Right cardiac atrium (tissue), 1 donor: ENCODE measurements around a stretch of chr5.

GRCh38 chr5:82165744-82166208 is 112.4 kb downstream of the RPS23 start:
- PRO-cap: no peak

DNA sequence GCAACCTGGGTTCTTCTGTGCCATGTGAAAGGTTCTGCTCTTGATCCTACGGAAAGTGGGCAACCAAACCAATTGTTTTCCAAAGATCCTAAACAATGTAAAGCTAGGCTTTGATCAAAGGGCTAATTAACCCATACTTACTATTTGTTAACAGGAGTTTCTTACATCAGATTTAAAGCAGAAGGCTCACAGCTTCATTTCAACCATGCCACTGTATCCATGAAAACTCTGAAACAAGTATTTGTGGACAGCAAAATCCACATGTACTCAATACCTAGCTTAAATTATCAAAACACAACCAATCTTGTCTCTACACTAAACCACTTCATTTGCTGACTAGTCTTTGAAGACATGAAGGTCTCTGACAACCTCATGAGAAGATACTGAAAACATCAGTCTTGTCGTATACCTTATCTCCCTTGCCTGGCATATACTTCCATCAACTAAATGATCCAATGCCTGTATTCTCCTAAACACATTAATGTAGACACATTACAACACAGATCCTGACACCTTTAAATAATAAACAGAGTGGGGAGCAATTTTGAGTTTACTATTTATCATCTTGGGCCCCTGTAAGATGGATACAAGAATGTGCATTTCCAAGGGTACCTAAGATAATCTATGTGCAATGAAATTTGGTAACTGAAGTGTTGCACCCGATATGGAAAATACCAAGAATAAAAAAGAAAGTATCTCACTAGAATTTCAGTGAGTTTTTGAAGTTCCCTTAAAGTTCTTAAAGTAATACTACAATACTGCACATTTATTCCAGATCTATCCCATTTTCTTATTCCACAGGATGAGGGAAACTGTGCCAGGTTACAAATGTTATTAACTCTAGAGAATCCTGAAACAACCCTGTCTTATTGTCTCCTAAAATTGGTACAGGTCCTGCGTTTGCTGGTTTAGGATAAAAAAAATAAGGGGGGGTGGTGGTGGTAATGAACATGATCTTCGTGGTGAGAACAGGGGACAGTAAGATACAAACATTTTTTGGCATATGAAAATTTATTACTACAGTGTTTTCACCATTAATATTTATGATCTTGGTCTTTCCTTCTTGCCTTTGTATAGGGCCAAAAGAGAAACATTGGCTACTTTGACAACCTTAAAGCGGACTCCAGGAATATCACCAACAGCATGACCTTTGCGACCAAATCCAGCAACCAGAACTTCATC is 2.7 kb downstream of the RPS23 start:
- PRO-cap: no peak

DNA sequence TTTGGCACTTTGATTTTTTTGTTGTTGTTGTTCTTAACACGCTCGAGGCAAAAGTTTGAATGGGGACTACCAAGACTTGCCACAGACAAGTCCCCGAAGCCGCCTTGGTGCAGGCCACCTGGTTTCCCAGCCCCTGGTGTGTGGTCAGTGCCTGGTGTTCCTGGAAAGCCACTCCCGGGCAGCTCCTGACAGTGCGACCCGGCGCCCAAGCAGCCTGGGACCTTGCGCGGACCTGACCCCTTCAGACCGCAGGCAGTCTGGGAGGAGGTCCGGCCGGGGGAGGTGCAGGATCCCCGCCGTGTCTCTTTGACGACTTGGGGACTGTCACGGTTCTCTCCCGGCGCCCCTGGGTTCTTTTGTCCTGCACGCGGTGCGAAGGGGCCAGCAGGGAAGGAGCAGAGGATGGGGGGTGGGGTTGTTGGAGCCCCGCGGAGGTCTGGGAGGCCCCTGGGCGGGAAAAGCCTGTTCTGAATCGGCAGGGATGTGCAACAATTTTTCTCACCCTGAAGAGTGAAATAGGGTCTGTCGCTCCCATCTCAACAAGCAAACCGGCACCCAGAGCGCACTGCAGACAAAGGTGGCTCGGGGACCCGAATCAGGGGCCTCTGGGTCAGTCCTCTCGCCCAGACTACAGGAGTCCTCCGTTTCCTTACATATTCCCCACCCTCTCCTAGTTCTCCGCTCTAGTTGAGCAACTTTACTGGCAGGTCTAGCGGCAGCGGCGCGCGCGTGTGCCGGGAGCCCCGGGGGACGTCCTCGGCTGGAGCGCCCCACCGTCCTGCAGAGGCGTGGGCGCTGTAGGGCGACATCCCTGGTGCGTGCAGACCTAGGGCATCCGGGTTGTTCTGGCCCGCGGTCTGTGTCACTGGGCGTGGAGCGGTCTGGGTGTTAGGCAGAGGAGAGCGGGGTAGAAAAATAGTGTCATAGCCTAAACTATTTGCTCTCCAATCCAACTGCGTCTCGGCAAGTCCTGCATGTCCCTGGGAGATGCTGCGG is 1.1 kb downstream of the VCAN start:
- PRO-cap: bidirectional peak, plus-strand start at position 794 of the sequence, minus-strand start at position 672 of the sequence; bidirectional peak, plus-strand start at position 835 of the sequence, minus-strand start at position 864 of the sequence

DNA sequence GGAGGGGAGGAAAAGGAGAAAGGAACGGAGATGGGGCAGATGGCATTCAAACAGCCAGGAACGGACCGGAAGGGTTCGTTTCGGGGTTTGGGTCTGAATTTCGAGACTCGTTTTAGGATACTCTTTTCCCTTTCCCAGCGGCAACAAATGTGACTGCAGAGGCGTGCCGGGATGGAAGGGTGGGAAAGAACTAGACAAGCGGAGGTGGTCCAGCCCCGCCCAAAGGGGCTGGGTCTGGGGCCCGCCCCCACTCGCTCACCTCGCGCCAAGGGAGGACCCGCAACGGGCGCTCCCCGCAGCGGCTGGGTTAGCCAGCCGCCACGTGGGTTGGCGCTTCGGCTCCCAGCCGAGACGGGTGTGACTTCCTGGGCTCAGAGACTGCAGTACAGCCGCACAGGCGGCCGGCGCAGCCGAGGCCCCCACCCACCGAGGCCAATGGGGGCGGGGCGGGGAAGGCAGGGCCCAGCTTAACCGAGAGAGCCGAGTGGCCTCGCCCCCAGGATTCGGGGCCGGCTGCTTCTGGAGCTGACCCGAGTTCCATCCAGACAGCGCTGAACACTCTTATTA is 2.8 kb downstream of the VCAN start:
- PRO-cap: bidirectional peak, plus-strand start at position 502 of the sequence, minus-strand start at position 359 of the sequence

- PRO-cap: no peak
Measured at GRCh38 chr5:83553340-83553692, 81.8 kb downstream of the VCAN start.

GRCh38 chr5:83579865-83580699 is 108.5 kb downstream of the VCAN start:
- PRO-cap: no peak

DNA sequence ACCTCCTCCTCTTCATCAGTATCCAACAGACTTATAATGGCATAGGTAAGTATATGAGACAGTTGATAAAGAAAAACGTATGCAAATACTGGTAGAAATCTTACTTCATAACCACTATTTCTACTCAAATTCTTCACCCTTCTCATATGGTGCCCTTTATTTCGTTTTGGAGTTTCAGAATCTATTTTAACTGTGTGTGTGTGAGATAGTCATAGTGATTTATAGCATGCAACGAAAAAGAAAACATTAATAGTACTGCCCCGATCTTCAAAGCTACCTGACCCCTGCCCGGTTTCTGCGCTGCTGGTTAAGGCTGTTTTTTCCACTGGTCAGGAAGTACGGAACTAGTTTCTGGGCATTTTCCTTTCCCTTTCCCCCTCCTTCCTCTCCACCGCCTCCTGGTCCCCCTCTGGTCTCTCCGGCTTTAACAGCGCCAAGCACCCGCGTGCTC is 536 bp upstream of the RASA1 start:
- PRO-cap: no peak

DNA sequence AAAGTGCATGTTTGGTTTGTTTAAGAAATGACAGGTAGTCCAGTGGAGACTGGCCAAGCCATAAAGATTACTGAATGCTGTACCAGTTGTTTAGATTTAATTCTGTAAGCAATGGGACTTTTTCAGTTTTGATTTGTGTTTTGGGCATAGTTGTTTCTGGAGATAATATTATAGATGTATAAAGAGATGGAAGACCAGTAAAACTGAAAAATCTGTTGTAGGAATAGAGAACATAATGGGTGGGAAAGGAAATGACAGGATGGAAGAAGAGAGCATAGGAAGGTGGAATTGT is 46.5 kb downstream of the RASA1 start:
- PRO-cap: no peak

GRCh38 chr5:87320777-87321085 is 53.0 kb downstream of the RASA1 start:
- PRO-cap: no peak

- PRO-cap: no peak
Measured at GRCh38 chr5:87340198-87341156, 72.3 kb downstream of the CCNH start.

- PRO-cap: no peak
Measured at GRCh38 chr5:87899357-87899811, 369.3 kb downstream of the TMEM161B start.

DNA sequence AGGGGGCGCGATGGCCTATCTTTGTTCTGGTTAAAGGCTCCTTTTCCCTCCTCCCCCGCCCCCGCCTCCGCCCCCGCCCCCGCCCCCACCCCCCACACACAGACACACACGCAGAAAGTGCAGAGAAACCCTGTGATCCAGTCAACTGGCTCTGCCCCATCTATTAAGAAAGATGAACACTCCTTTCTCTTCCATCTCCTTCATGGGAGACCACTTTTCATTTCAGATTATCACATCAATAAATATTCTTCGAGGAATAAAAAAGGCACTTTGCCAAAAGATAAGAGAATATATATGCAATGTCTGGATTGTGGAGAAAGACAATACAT is 127.0 kb downstream of the TMEM161B start:
- PRO-cap: no peak

GRCh38 chr5:88825261-88825549 is 57.8 kb downstream of the MEF2C start:
- PRO-cap: no peak

DNA sequence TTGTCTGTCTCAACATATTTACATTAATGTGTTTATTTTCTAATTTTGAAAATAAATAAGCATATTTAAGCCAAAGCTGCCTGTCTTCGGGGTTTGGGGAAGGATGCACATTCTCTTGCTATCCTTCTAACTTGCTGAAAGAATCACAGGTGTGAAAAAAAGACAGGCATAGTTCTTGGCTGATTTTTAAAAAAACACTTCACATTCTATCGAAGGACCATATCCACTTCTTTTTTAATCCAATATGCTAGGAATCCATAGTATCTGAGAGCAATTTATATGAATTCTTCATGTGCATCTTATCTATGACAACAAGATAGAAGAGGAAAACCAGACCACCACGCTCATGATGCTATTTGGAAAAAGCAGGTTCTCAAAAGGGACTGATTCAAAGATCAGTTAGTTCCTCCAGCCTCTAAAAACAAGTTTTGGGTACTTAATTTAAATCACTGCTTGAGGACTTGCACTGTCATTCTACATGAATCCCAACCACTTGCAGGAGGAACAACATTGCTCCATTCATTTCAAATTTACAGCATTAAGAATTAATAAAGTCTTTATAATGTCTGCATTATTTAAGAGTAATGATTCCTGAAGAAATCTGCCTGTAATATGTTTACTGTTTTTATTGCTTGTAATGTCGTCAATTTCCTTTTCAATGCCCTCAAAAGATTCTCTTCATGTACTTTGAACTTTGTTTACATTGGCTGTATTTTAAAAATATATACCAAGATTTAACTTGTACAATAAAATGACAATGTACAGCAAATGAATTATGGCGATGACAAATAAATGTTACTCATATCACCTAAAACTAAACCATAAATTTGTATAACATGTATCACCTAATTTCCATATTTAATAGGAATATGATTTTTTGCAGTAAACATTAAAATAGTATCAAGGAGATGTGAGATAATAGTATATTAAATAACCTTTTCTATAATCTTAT is 6.1 kb downstream of the MEF2C start:
- PRO-cap: no peak

DNA sequence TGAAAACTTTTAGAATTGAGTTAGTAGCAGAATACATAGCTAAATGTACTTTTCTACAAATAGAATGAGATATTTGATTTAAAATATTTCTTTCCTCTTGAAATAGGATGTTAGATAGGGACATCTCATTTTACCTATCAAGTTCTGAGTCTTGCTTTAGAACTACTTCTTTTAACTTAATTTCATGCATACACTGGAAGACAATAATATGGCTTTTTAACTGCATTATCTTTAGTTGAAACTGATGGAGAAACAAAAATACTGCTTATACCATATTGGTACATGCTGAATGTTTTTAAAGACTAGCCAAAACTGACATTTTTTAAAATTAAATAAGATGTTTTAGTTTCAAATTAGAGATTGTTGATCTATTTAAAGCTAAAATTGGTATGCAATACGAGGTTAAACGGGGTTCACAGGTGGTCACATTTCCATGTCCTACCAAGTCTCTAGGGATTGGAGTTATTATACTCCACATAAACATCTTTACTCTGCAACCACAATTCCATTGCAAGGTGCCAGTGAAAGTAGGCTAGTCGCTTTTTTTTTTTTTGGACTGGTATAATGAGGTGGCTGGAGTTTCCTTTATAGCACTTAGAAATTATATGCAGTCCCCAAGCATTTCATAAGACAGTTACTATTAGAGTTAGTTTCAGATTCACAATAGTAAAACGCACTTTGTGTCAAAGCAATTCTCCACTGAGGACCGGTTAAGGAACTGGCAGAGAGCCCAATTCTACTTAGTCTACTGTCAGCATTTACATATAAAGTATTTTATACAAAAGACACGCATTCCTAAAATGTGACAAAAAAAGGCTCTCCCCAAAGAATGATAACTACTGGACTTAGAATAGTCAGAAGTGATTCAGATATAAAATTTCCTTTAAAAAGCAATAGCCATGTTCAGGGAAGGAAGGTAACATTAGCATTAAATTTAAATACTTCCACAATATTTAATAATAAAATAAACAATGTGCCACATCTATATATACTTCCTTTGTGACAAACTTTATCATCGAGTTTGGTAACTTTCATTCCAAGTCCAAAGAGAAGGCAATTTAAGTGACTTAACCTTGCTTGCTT is 1.5 kb downstream of the MEF2C start:
- PRO-cap: no peak

DNA sequence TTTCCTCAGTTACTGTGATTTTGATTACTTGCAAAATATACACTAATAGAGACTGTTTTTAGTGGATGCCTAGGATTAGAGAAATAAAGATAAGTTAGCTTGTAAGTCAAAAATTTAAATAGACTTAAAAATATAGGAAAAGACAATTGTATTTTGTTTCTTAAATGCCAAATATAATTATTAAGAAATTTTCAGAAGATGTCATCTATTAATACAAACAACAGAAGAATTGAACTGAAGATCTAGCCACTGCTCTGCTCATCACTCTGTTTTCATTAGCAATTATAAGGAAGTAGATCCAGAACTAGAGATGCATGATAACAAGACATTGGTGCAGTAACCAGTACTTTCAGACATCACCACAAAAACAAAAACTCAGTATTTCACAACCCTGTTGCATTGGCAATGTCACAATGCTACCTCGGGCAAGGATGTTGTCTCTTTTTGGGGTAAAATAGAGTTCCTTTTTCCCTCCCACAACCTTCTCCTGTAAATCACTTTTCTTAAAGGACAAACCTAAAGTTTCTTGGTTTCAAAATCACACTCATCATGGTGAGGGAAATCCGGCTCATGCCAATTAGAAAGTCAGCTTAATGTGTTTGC is 419.9 kb upstream of the MEF2C start:
- PRO-cap: no peak

DNA sequence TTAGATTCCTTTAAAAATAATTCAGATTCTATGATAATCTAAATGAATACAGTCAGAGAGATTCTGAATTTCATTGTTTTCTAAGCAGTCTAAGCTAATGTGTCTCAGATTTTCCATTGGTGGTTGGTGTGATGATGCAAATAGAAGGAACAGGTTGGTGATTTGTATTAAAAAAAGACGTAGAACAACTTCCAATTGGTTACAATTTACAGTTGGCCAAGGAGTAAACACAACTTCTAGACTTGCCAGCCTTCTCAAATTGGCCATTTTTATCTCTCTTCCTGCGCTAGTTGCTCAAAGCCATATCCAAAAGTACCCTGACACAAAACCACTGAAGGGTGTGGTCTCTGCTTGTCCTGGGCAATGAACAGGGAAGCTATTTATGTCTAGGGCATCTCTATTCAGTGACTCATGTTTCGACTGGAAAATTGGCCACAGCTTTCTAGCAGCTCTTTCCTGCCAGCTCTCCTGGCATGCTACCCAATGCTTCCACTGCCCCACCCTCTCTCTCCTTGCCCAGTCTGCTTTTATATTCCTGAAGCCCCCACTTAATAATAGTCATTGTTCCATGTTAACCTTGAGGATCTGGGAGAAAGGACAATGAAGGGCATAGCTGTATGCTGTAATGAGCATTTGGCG is 574.9 kb upstream of the MEF2C start:
- PRO-cap: no peak

- PRO-cap: no peak
Measured at GRCh38 chr5:90072896-90073386, 336.6 kb downstream of the CETN3 start.

DNA sequence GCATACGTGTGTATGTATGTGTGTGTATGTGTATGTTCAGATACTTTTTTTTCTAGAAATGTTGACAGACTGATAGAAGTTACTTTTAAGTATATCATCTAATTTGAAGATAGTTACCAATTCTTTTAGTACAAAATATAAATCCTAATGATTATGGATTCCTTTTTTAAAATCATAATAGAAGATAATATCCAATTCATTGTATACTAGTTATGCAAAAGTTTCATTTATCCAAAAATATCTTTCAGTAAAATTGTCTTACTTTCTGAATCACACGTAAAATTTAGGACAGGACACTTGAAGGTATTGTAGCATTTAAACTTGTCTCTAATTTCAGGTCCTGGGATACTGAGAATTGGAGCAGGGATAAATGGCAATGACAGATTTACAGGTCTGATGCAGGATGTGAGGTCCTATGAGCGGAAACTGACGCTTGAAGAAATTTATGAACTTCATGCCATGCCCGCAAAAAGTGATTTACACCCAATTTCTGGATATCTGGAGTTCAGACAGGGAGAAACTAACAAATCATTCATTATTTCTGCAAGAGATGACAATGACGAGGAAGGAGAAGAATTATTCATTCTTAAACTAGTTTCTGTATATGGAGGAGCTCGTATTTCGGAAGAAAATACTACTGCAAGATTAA is 99.1 kb downstream of the ADGRV1 start:
- PRO-cap: no peak

GRCh38 chr5:90930129-90930438 is 371.5 kb downstream of the ADGRV1 start:
- PRO-cap: no peak